Stomach (tissue), 7 donors: ENCODE measurements around the genes AFAP1L2, ENO4 and VAX1.

- PRO-cap, result unidirectional peak, plus-strand start at chr10:114334551
- RAMPAGE, long total RNA, 5 experiments, result no peak in any of the 5 experiments
- RRBS, result no CpG with 5 or more reads among the region's 6 CpGs
These were observed 70.0 kb downstream of the AFAP1L2 start for GRCh38 chr10:114334351-114334684.

DNA sequence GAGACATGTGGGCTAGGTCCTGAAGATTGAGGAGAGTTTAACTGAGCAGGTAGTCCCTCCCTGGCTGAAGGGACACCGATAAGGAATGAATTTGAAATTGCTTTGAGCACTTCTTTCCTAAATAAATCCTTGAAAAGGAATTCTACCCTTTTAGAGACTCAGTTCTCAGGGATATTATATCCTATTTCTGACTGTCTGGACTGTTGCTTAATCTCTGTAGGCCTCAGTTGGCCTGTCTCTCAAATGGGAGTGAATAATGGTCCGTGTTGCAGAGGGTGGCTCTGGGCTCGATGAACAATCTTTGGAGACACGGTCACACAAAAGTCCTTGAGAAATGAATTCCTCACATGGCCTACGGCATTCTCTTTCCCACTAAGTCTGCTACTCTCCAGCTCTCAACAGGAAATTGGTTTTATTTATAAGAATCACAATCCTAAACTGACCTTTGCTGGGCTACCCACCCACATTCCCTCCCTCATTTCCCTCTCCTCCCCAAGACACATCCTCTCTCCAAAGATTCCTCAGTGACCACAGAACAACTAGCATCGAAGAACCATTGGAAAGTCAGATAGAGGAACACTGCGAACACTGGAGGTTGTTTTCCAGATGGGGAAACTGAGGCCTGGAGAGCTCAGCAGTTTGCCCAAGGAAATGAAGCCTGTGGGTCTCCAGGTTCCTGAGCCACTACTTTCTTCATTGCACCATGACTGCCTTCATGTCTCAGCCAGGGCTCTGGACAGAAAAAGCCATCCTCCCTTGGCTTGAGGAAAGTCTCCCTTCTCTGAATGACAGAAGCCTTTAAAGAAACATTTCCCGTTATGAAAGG, 4.7 kb downstream of the AFAP1L2 start:
- PRO-cap, result no peak
- RAMPAGE, long total RNA, 5 experiments, result no peak in any of the 5 experiments
- RRBS, result no CpG with 5 or more reads among the region's 8 CpGs

GRCh38 chr10:114402662-114403888, 1.2 kb downstream of the AFAP1L2 start:
- PRO-cap, result bidirectional peak, plus-strand start at chr10:114403777, minus-strand start at chr10:114403671
- RAMPAGE, long total RNA, 5 experiments, result no peak in any of the 5 experiments
- RRBS, result 12% methylated on average over 22 of the region's 42 CpGs

DNA sequence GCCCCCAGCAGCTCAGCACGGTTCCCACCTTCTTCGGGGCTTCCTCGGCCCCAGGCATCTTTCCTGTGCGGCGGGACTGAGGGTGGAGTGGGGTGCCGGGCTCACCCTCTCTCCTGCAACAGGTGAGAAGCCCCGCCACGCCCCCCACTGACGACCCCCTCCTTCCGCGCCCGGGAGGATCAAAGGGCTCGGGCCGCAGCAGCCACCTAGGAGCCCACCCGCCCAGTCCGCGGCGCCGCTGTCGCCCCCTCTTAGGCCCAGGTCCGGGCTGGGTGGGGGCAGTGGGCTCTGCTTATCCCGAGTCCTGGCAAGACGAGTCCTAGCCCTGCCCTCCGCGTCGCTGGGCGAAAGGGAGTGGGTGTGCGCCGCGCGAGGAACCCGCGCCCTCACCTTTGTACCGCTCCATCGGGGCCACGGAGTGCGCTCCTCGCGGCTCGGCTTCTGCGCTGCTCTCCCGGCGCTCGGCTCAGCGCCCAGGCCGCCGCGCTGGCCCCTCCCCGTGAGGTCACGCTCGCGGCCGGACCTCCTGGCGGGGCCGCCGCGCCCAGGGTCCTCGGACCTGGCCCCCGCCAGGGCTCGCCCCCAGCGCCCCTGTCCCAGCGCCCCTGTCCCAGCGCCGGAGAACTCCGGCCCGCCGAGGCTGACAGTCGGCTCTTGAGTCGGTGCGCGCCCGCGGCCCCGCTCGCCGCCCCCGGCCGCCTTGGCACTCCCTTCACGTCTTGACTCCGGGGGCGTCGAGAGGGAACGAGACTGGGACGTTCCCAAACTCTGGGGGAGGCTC, at the start of gene AFAP1L2:
AFAP1L2 (minus strand) TSS at position 453 of the 781 bp plus-strand sequence.
- PRO-cap, result bidirectional peak, plus-strand start at position 619 of the sequence, minus-strand start at position 442 of the sequence
- RAMPAGE, long total RNA, 5 experiments, result start-site peak on the minus strand in 5 of 5 experiments, centred at positions 442 to 461 of the sequence, 37 to 510 reads per replicate
- RRBS, result 1% methylated on average over 53 of the region's 84 CpGs

- PRO-cap, result no peak
- RAMPAGE, long total RNA, 5 experiments, result start-site peak on the minus strand in 1 of 5 experiments, at chr10:114436237-114436381 at its widest, 73 reads per replicate
- RRBS, result no CpG with 5 or more reads among the region's 17 CpGs
These were observed 31.7 kb upstream of the AFAP1L2 start for GRCh38 chr10:114435876-114436610.

GRCh38 chr10:114491345-114491814, 87.1 kb upstream of the AFAP1L2 start:
- PRO-cap, result no peak
- RAMPAGE, long total RNA, 5 experiments, result no peak in any of the 5 experiments
- RRBS, result no CpG with 5 or more reads among the region's 3 CpGs

DNA sequence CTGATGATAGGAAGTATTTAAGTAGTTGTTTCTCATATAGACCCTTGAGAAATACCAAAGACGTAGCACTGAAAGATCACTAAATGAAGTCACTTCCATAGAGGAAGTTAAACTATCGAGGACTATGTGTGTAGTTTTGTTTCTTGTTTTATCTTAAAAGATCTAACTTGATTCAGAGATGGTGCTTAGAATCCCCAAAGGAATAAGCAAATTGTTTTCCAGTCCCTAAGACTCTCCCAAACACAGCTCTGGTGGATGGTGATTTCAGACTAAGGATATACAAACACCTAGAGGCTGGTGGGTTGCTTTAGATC, 94.9 kb upstream of the AFAP1L2 start:
- PRO-cap, result no peak
- RAMPAGE, long total RNA, 5 experiments, result no peak in any of the 5 experiments
- RRBS, result no CpG with 5 or more reads among the region's 2 CpGs

- PRO-cap, result no peak
- RAMPAGE, long total RNA, 5 experiments, result no peak in any of the 5 experiments
- RRBS, result no CpG with 5 or more reads among the region's 6 CpGs
These were observed 125.8 kb downstream of the ABLIM1 start for GRCh38 chr10:114532230-114532709.

GRCh38 chr10:114544916-114545436, 113.1 kb downstream of the ABLIM1 start:
- PRO-cap, result no peak
- RAMPAGE, long total RNA, 5 experiments, result start-site peak on the minus strand in 1 of 5 experiments, at chr10:114545098-114545234 at its widest, 8 reads per replicate
- RRBS, result no CpG with 5 or more reads among the region's 14 CpGs

DNA sequence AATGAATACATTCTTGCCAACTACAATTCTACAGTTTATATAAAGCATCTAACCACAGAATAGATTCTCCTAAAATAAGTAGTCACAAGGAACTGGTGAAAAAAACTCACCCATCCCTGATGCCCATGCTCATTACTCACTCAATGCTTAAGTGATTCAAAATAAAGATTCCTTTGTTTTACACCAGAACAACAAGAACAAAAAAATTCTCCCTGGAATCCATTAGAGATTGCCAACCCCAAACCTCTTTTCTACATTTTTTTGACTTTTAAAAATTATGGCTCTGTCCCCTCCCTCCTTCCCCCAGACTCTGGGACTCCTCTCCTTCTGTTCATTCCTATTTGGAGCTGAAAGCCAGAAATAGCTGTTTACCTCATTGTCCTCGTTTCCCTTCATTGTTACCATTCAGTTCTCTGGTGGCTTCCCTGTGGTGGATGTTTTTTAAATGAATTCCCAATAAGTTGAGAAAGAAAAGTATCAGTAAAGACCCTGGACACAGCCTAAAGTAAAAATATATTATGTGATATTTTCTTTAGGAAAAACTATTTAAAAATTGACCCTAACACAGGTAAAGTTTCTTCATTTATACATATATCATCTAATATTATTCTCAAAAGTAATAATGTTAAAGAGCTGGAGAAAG, 63.2 kb upstream of the FHIP2A start:
- PRO-cap, result no peak
- RAMPAGE, long total RNA, 5 experiments, result start-site peak on the minus strand in 1 of 5 experiments, centred at position 74 of the sequence, 5 reads per replicate
- RRBS, result no CpG with 5 or more reads among the region's 1 CpG

GRCh38 chr10:114966920-114967504, 29.0 kb downstream of the TRUB1 start:
- PRO-cap, result no peak
- RAMPAGE, long total RNA, 5 experiments, result no peak in any of the 5 experiments
- RRBS, result no CpG with 5 or more reads among the region's 2 CpGs

GRCh38 chr10:116209266-116209519, 63.8 kb downstream of the GFRA1 start:
- PRO-cap, result no peak
- RAMPAGE, long total RNA, 5 experiments, result no peak in any of the 5 experiments
- RRBS, result no CpG with 5 or more reads among the region's 1 CpG

DNA sequence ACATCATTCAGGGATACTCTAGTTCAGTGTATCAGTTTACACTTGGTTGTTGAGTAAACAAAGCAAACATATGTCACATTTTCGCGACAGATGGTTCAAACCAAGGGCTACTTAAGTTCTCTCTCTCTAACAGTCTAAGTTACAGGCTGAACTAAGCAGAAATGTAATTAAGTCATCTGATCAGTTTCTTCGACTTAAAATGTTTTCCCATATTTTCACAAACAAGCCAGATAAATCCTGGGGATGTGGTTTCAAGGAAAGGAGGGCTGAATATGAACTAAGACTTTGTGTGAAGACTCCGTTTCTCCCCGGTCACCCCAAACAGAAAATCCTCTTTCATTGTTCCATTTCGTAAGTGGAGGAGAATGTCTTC, 1.7 kb upstream of the GFRA1 start:
- PRO-cap, result no peak
- RAMPAGE, long total RNA, 5 experiments, result no peak in any of the 5 experiments
- RRBS, result 52% methylated on average over 1 of the region's 6 CpGs

DNA sequence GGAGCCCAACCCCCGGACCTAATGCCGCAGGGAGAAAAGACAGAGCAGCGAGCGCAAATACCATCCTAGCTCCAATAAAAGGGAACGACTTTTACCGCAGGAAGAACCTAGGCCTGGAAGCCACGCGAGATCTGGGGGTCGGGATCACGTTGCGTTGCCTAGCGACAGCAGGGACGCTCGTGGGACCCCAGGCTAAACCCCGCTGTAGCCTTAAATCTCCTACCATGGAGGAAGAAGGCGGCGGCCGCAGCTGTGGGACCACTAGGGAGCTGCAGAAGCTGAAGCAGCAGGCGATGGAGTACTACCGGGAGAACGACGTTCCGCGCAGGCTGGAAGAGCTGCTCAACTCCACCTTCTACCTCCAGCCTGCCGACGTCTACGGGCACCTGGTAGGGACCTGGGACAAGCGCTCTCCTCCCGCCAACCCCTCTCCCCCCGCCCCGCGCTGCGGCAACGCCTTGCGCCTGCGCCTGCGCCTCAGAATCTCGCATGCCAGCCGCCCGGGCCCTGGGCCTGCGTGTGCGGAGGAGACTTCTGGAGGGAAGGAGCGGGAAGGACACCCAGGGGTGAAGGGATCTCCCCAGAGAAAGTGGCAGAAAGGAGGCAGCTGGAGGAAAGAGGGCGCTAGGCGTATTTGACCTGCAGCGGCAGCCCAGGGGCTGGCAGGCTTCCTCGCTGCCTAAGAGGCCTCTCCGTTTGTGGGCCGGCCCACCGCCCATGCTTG, at the start of gene ENO4:
ENO4 (plus strand) TSS at position 157 of the 724 bp plus-strand sequence.
- PRO-cap, result unidirectional peak, minus-strand start at position 76 of the sequence; bidirectional peak, plus-strand start at position 480 of the sequence, minus-strand start at position 439 of the sequence
- RAMPAGE, long total RNA, 5 experiments, result start-site peak on the plus strand in 1 of 5 experiments, centred at position 174 of the sequence, 6 to 10 reads per replicate; start-site peak on the minus strand in 3 of 5 experiments, centred at positions 332 to 361 of the sequence, 12 to 69 reads per replicate
- RRBS, result no CpG with 5 or more reads among the region's 50 CpGs

DNA sequence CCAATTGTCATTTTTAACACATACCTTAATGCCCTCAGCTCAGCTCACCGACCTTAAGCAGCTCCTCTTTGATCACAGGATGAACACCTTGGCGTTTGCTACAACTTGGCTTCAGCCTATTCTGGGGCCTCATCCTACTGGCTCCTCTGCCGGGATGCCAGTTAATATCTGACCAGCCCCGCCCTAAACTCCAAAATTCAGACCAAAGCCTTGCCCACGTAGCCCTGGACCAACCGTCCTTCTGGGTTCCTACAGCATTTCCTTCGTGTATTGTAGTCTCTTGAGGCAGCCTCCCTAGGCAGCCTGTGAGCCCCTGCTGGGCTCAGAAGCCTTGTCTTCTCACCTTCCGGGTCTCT, 746 bp downstream of the ENO4 start:
- PRO-cap, result no peak
- RAMPAGE, long total RNA, 5 experiments, result no peak in any of the 5 experiments
- RRBS, result no CpG with 5 or more reads among the region's 8 CpGs

DNA sequence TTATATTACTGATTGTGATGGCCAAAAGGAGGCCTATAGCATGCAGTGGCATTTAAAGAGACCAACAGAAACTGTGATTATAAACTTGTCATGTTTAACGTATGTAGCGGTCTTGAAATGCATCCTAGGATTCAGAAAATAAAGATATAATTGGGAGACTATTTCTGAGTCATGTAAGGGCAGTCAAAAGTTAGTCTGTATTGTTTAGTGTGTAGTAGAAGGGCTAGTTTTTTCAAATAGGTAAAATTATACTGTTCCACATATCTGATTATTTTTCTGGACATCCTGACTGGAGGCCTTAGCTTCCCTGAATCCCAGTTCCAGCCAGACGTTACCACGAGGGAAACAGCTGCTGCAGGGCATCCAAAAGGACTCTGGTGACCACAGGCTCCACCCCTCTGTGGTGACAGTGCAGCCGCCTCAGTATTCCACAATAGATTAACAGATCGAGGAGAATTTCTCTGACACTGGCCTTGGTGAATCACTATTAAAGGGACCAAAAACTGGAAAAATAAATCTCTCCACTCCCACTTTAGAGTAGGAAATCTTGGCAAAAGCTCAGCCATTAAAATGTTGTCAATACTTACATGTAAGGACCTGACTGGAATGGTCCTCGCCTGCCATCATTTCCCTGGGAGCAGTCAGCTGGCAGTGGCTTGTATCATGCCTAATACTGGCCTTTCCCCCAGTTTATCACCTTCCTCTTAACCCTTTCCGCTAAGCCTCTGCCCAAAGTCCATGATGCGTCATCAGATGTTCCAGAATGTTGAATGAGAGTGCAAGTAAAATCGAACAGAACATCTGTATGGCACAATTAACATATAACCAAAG, 31.4 kb downstream of the ENO4 start:
- PRO-cap, result no peak
- RAMPAGE, long total RNA, 5 experiments, result no peak in any of the 5 experiments
- RRBS, result no CpG with 5 or more reads among the region's 10 CpGs

DNA sequence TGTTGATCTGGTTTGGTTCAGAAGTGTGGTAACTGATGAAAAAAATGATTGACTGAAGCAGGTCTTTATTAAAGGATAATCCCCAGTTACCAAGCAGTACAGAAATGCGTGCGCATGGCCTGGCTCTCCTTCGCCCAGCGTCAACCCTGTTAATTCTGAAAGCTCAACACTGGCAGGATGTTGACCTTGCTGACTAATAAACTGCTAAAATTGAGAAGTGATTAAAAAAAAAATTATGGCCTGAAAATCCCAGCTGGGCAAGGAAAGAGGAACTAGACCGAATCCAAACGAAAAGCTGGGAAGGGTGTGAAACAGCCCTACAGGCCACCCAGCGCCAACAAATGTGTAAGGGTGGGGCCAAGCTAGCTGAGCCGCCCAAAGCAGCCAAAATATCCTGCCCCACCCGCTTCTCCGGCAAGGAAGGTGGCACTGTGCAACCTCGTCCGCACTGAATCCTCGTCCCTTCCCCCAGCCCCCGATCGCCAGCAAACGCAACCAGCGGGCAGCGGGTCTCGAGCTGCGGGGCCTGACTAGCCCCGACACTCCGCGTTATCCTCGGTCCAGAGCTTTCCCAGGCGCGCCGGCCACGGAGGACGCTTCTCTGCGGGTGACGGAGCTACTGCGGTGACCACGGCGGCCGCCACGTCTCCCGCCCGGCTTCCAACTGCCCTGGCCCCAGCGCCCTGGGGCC, 564 bp downstream of the SHTN1 start:
- PRO-cap, result bidirectional peak, plus-strand start at position 337 of the sequence, minus-strand start at position 343 of the sequence; unidirectional peak, minus-strand start at position 666 of the sequence
- RAMPAGE, long total RNA, 5 experiments, result no peak in any of the 5 experiments
- RRBS, result 1% methylated on average over 12 of the region's 39 CpGs

DNA sequence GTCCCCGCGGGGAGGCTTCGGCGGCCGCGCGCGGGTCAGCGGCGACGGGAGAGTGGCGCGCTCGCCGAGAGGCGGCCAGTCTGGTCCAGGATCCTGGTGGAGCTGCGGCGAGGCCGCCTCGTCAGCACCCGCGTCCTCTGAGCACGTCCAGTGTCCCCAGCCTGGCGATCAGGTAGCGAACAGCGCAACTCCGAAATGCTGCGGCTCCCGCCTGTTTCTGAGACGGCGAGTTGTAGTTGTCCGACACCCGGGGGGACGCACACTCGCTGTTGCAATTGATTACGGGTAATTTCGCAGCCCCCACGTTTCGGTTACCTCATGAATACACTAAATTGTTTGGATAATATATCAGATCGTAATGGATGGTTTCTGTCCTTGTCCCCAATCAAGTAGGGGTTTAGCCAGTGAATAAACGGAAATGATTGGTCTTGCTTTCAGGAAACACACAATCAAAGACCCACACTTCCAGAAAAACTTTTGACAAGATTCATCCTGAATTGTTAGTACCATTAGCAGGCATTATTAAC, at the start of gene VAX1:
VAX1 (minus strand) TSS at position 54 of the 527 bp plus-strand sequence.
- PRO-cap, result no peak
- RAMPAGE, long total RNA, 5 experiments, result no peak in any of the 5 experiments
- RRBS, result no CpG with 5 or more reads among the region's 41 CpGs

- PRO-cap, result no peak
- RAMPAGE, long total RNA, 5 experiments, result no peak in any of the 5 experiments
- RRBS, result 14% methylated on average over 48 of the region's 83 CpGs
These were observed 24.9 kb upstream of the VAX1 start for GRCh38 chr10:117162733-117163573.

DNA sequence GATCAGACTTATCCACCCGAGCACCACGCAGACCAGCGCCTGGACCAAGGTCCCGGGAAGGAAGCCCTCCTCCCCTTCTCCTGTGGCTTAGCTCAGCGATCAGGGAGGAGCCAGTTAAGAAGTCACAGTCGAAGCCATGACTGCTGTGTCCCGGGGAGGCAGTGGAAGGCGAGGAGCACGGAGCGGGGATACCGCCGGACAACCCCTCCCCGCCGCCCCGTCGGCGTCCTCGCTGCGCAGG, 29.6 kb upstream of the VAX1 start:
- PRO-cap, result no peak
- RAMPAGE, long total RNA, 5 experiments, result no peak in any of the 5 experiments
- RRBS, result 25% methylated on average over 10 of the region's 19 CpGs